Measurements from ENCODE around the genes OR1D2 and CTNS.

DNA sequence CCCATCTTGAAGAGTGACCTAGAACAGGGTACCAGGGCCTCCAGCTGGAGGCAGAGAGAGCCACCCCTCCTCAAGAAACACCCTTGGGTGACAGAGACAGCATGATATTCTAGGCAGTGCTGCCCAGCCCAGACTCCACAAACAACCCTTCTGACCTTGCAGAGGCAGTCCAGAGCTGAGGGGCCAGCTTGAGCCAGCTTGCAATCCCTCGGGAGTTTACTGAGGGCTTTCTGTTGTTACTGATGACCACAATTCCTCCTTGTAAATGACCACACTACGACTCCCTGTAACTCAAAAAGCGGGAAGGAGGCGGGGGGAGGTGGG lies 18.6 kb upstream of the MNT start:
- PRO-cap, result no peak
- RAMPAGE, long total RNA, 2 experiments, result no peak in any of the 2 experiments

GRCh38 chr17:2435787-2436320 lies 35.0 kb upstream of the MNT start:
- PRO-cap, result no peak
- RAMPAGE, long total RNA, 2 experiments, result no peak in any of the 2 experiments

DNA sequence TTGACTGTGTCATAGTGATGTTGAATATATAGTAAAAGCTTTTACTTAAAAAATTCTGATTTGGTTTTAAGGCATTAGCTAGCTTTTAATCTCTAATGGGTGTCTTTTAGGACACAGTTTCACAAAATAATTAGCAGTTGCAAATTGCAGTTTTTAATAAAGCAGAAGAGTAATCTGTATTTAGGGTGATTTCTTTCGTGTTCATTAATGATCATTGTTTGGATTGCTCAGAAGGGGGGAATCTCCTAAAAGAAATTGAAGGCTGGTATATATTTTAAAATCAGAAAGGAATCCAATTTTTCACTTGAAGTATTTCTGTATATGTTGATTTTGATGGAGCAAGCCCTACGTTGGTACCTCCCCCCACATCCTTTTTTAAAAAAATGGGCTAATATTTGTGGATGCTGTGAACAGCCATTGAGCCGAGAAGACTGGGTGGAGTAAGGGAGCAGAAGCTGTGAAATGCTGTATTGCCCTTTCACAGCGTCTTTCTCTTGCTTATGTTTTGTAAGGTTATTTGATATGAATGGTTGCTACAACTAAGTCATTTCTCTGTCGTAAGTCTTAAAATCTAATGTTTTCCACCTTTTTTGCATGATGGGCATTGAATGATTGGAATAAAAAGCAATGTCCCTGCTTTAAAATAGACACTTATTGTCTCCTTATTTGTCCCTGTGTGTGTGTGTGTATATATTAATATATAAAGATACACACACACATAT lies 2.2 kb downstream of the PAFAH1B1 start:
- PRO-cap, result no peak
- RAMPAGE, long total RNA, 2 experiments, result no peak in any of the 2 experiments

DNA sequence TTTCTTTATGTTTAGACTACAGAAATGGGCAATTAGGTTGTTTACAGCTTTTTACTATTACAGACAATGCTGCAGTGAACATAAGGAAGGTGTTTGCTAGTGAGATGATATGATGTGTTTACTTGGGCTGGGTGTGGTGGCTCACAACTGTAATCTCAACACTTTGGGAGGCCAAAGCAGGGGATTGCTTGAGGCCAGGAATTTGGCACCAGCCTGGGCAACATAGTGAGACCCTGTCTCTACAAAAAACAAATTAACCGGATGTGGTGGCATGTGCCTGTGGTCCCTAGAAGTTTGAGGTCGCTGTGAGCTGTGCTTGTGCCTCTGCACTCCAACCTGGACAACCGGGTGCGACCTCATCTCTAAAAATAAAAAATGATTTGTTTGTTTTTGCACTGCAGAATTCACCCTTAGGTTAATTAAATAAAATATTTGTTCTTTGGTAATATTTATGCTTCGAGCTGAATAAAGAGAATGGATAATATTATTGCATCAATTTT lies 15.0 kb downstream of the PAFAH1B1 start:
- PRO-cap, result no peak
- RAMPAGE, long total RNA, 2 experiments, result no peak in any of the 2 experiments

DNA sequence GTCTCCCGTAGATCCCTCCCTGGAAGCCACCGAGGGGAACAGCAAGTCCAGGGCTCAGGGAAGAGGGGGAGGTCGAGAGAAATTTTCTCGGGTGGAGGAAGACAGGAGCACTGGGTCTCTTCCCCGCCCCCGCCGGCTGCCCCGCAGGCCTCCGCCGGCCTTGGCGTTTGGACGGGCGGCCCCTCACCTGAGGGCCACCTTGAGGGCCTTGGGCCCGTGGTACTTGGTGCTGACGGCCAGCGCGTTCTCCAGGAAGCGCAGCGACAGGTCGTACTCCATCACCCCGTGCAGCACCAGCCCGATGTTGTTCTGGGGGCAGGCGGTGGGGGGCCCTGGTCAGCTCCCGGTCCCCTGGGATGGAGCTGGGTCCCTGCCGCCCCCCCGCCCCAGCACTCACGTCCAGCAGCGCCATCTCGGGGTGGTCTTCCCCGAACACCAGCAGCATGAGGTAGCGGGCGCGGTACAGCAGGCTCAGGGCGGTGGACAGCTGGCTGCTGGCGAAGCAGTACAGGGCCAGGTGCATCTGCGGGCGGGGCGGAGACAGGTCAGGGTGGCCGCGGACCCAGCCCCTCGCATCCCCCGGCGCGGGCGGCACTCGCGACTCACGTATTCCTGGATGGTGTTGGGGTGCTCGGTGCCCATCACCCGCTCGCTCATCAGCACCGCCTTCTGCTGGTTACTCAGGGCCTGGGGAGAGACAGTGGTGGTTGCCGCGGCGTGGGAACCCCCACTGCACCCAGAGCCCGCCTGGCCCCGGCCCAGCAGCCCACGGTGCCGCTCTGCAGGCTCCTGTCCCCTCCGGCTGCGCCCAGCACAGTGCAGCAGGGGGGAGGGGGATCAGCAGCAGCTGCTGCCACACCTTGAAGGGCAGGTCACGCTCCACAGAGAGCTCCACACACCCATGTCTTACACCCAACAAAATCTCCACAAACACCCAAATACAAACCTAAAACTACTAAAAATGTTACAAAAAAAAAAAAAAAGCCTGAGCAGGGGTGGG lies 19.1 kb downstream of the CLUH start:
- PRO-cap, result no peak
- RAMPAGE, long total RNA, 2 experiments, result no peak in any of the 2 experiments

DNA sequence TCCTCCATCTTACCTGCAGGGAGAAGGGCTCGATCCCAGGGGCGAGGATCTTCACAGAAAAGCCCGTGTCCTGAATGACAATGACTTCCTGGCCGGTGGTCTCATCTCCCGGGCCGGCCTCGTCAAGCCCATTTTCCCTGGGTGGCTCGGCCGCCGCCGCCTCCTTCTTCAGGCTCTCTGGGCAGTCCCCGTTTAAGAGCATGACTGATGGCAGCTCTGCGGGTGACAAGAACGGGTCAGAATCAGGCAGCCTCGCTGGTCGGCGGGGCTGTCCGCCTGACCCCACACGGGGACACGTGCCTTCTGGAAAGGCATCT lies 7.3 kb downstream of the CLUH start:
- PRO-cap, result no peak
- RAMPAGE, long total RNA, 2 experiments, result no peak in any of the 2 experiments

DNA sequence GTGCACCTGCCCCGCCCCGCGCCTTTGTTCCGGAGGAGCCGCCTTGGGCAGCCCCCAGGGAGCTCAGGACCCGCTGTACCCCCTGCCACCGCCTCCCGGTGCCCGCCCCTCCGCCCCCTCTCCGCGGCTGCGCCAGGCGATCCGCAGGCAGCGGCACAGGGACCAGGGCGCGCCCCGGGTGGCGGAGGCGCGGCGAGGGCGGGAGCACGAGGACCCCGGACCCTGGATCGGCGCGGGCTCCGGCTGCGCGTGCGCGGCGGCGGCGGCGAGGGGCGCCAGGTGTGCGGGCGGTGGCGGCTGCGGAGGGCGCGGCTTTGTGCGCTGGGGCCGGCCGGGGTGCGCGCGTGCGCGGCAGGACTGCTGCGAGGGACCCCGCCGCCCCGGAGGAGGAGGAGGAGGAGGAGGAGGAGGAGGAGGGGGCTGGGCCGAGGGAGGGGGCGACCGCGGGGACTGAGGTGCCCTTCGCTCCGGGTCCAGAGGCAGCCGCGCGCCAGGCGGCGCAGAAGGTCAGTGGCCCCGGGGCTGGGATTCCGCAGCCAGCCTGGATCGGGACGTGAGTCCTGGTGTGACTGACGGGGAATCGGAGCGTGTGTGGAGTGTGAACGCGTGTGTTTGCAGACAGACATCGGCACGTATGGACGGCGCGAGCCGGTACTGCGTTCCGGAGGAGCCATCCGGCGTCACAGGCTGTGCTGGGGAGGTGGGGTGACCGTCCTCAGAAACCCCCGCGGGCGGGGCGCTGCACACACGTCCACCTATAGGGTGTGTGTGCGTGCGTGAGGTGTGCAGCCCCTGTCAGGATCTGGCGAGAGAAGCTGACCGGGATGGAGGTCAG lies 19.6 kb upstream of the RAP1GAP2 start:
- PRO-cap, result no peak
- RAMPAGE, long total RNA, 2 experiments, result no peak in any of the 2 experiments

DNA sequence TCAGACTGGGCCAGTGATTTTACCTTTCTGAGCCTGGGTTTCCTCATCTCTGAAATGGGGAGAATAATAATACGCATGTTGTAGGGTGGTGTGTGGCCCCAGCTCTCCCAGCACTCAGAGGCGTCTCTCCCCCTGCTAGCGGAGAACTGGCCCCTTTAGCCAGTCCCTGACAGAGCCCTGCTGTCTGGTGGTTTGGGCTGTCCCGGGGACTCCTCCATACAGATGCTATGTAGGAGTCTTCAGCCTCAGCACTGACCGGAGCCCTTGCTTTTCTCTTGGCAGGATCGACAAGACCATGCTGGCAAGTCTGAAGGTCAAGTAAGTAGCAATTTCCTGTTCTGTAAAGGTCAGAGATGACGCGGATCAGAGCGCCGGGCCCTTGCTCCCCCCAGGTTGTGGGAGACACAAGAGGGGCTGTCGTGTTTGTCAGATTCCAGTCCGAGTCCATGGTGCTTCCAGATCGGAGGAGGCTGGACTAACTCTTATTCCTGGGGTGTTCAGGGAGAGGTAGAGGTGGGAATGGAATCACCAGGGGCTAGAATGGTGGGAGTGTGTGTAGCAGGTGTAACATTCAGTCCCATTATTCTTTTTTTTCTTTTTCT lies 4.1 kb downstream of the RAP1GAP2 start:
- PRO-cap, result no peak
- RAMPAGE, long total RNA, 2 experiments, result no peak in any of the 2 experiments

DNA sequence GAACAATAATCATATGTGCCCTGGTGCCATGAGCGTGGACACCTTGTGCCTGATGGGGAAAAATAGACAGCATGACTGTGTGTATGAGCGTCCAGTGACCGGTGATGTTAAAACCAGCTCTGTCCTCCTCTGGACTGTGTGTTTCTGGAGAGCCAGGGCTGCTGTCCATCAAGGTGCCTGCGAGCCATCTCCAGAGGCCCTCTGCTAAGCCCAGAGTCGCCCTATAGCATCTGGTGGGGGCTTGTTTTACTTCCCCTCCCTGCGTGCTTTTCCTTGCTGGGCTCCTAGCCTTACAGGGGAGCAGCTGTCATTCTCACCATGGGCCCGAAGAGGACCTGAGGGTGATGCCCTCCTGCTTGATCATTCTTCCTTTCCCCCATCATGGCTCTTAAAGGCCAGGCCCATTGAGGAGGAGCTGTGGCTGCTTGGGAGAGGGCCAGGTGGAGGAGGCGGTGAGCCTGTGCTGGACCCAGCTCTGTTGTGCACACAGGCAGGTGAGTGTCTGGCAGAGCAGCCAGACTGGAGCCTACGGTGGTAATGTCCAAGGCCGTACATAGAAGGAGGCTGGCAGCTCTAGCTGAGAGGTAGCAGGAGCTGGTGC lies 106.7 kb downstream of the RAP1GAP2 start:
- PRO-cap, result no peak
- RAMPAGE, long total RNA, 2 experiments, result no peak in any of the 2 experiments

- PRO-cap, result no peak
- RAMPAGE, long total RNA, 2 experiments, result no peak in any of the 2 experiments
Observed at GRCh38 chr17:2939634-2940178, 123.7 kb downstream of the OR1D5 start.

- PRO-cap, result no peak
- RAMPAGE, long total RNA, 2 experiments, result no peak in any of the 2 experiments
Observed at GRCh38 chr17:3002410-3003396, 60.7 kb downstream of the OR1D5 start.

- PRO-cap, result no peak
- RAMPAGE, long total RNA, 2 experiments, result no peak in any of the 2 experiments
Observed at GRCh38 chr17:3029474-3029838, 34.0 kb downstream of the OR1D5 start.

DNA sequence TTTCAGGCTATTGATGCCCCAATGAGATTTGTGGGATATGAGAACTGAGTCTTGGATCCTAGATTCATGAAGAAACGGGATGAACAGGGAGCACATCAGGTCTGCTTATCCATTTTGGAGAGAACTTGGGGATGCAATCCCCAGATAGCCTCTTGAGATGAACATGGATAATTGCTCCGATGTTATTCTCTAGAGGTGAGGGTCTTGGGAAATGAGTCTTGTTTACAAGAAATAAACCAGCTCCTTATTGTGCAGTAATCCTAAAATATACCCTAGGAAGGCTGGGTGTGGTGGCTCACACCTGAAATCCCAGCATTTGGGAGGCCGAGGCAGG lies at the start of gene OR1D2:
Gene OR1D2, minus strand, starts transcription at position 116 of the 334 bp plus-strand sequence.
- PRO-cap, result no peak
- RAMPAGE, long total RNA, 2 experiments, result no peak in any of the 2 experiments

DNA sequence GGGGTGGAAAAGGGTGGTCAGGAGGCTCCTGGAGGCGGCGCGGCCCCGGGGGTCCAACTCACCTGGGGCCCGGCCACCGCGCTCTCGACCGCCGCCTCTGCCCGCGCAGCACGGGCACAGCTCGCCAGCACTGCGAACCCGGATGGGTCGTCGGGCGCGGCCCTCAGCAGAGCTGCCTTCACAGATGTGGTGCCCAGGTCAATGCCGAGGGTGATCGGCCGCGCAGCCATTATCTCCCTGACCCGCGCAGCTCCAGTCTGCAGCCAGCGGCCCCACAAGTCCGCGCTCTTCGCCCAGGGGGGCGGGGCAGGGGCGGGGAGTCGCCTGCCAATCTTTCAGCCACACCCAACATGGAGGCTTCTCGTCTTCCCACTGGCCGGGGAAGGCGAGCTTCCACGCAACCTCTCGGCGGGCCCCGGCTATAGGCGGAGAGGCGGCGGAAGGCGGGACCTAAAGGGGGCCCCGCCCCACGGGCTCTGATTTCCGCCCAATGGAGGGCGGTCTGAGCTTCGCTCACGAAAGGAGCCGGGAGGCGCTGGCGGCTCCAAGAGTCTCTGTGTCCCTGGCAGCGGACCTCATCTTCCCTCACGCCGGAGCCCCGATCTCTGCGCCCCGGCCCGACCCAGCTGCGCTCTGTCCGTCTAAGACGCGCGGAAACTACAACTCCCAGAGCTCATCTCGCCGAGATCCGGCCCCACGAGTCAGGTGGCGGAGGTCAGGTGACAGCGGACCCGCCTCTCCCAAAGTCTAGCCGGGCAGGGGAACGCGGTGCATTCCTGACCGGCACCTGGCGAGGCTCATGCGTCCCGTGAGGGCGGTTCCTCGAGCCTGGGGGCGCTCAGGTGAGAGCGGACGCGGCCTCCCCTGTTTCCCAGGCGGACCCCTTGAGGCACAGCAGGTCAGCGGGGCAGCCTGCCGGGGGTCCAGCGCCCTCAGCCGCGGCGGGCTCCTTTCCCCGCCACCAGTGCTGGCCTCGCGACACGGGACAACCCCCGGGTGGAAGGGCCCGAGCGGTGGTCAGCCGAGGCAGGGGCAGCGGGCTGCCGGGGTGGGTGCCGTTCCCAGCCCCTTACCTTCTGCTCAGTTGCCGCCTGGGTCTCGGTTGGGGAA lies at the start of gene CTNS:
Gene CTNS, plus strand, starts transcription at position 771 of the 1,110 bp plus-strand sequence.
- PRO-cap, result bidirectional peak, plus-strand start at position 578 of the sequence, minus-strand start at position 291 of the sequence; unidirectional peak, plus-strand start at position 743 of the sequence
- RAMPAGE, long total RNA, 2 experiments, result start-site peak on the plus strand in 2 of 2 experiments, centred at positions 511 to 783 of the sequence, 15 to 56 reads per replicate; start-site peak on the minus strand in 2 of 2 experiments, centred at positions 260 to 271 of the sequence, 33 to 85 reads per replicate

DNA sequence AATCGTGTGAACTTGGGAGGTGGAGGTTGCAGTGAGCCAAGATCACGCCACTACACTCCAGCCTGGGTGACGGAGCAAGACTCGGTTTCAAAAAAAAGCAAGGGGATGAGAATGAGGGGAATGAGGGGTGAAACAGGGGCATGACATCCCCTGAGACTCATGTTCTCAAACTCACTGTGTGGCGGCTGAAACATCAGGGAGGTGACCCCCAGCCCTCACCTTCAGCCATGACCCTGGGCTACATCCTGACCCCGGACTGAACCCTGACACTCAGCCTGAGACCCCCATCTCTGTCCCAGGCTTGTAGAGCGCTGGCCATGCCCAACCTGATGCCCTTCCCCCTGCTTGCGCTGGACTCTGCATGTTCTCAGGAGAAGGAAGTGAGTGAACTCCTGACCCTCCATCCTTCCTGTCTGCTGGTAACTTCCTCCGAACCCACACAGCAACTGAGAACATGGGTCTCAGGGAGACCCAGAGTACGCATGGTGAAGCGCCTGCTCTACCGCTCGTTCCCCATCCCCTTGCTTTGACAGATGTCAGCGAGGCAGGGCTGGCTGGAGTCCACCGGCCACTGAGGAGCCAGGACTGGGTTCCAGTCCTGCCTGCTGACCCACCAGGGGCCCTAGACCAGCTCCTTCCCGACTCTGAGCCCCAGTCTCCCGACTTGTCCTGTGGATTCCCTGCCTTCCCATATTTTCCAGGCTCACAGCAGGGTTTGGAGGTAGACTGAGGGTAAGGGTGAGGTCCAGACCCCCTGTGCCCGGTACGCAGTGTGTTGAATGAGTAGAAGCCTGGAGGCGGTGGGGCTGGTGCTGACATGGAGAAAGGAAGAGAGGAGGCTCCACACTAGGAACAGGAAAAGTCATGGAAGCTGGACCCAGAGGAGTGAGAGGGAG lies 6.1 kb downstream of the CAMKK1 start:
- PRO-cap, result no peak
- RAMPAGE, long total RNA, 2 experiments, result no peak in any of the 2 experiments

GRCh38 chr17:3898604-3899359 lies 5.9 kb upstream of the CAMKK1 start:
- PRO-cap, result no peak
- RAMPAGE, long total RNA, 2 experiments, result no peak in any of the 2 experiments

GRCh38 chr17:3930138-3930794 lies 14.0 kb upstream of the P2RX1 start:
- PRO-cap, result no peak
- RAMPAGE, long total RNA, 2 experiments, result no peak in any of the 2 experiments

- PRO-cap, result no peak
- RAMPAGE, long total RNA, 2 experiments, result no peak in any of the 2 experiments
Observed at GRCh38 chr17:3944937-3945717, 19.1 kb downstream of the ATP2A3 start.

- PRO-cap, result no peak
- RAMPAGE, long total RNA, 2 experiments, result no peak in any of the 2 experiments
Observed at GRCh38 chr17:3956328-3957665, 7.4 kb downstream of the ATP2A3 start.

DNA sequence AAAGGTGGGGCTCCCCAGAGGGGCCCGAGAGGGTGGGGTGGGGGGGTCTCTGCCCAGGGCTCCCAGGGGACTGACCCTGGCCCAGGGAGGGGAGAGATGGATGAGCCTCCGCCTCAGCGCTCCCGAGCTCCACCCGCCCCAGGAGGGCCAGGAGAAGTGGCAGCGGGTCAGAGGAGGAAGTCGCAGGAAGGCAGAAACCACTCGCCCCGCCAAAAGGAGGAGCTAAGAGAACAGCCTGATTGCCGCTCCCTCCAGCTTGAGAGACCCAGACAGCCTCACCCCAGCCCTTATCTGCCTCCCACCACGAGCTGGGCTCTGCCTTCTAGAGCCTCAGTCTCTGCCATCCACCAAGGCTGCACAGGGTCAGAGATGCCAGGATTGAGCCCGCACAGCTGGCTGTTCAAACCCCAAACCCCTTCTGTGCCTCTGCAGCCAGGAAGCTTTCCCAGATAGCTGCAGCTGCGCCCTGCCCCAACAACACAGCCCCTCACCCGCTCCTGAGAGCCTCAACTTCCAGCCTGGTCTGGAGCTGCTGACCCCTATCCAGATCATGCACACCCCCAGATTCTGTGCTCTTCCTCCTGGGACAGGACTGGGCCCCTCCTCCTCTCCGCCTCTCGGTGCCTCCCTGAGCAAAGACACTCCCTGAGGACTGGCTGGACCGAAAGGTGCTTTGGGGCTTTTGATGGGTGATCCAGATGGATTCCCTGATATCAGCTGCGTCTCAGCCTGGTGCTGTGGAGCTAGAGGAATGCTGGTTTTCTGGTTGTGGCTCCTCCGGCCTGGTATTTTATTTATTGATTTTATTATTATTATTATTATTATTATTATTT lies 1.0 kb upstream of the ATP2A3 start:
- PRO-cap, result unidirectional peak, minus-strand start at position 158 of the sequence
- RAMPAGE, long total RNA, 2 experiments, result no peak in any of the 2 experiments